Bronchus fibroblast of lung (primary cell): ENCODE measurements around a stretch of chr11.

DNA sequence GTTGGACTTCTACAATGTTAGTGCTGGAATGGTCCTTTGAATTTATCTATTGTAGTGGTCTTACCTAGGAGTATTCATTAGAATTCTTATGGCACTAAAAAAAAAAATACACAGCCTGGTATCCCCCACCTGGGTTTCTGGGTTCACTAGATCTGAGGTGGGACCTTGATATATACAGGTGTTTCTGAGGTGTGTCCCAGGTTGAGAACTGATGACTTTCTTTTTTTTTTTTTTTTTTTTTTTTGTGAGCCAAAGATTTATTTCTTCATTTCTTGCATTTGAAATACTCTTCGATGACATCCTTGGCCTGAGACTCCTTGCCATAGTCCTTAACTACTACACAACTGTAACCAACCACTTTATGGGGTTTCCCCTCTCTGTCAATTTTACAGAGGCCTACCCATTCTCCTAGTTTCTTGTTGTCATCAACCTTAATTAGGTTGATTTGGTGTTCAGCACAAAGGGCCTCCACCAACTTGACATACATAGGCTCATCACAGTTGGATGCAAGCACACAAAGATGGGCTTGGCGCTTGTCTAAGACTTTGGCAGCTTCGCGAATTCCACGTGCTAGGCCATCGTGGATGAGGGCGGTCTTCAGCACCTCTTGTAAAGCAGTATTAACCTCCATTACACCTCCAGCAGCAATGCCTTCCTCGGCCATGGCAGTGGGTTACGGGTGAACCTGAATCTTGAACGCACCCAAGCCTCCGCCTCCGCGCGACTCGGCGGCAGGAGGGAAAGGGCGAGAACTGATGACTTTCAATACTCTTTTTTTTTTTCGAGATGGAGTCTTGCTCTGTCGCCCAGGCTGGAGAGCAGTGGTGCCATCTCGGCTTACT lies 3.0 kb upstream of the RNF169 start:
- RAMPAGE, long total RNA, result no peak

GRCh38 chr11:74859877-74860577 lies 88.9 kb downstream of the XRRA1 start:
- RAMPAGE, long total RNA, result no peak

- RAMPAGE, long total RNA, result no peak
These were observed 47.0 kb downstream of the NEU3 start for GRCh38 chr11:75035675-75036159.

DNA sequence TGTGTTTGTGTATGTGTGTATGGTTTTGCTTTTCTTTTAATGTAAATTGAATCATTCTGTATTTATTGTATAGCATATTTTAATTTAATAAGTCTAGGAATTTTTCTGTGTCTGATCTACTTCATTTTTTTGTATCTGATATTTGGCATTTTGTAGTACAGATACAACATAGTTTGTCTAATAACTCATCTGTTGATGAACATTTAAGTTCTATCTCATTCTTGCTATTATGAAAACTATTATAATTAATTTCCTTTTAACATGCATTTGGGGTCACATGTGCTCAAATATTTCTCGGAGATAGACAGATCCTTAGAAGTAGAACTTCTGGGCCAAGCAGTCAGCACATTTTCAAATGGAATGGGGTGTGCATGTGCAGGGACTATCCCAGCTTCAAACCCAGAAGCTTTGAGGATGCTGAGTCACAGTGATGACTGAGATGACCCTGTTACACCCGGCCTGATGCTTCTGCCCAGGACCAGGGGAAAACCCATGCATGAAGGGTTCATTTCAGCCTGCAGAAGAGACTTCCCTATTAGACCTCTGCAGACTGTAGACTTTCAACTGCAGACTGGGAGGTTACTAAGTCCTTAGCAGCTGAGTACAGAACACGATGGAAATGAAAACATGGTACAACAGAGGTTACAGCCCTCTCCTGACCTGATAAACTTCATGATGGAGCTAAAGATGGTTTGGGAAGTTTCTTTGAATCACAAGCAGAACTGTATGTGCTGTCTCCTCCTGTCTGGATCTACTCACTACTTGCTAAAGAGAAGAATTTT lies 50.7 kb upstream of the SLCO2B1 start:
- RAMPAGE, long total RNA, result no peak

GRCh38 chr11:75265872-75266655 lies 25.5 kb downstream of the TPBGL start:
- RAMPAGE, long total RNA, result no peak

GRCh38 chr11:75572273-75573010 lies 10.4 kb downstream of the SERPINH1 start:
- RAMPAGE, long total RNA, result no peak

GRCh38 chr11:75598959-75599319 lies 36.9 kb downstream of the SERPINH1 start:
- RAMPAGE, long total RNA, result no peak

GRCh38 chr11:75667731-75668484 lies 930 bp downstream of the MAP6 start:
- RAMPAGE, long total RNA, result no peak

DNA sequence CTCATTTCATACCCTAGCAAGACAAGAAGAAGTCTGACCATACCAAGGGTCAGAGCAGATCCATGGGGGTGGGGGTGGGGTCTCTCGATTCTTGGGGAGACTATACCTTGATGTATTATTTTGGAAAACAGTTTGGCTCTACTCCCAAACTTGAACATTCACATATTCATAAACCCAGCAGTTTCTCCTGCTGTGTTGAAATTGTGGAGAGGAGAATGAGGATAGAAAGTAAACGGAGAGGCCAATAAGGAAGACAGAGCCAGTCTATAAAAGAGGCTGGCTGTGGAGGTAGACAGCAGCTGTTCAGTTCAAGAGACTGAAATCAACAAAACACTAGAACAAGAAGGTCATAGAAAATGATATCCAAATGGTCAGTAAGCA lies 2.0 kb upstream of the MOGAT2 start:
- RAMPAGE, long total RNA, result no peak

DNA sequence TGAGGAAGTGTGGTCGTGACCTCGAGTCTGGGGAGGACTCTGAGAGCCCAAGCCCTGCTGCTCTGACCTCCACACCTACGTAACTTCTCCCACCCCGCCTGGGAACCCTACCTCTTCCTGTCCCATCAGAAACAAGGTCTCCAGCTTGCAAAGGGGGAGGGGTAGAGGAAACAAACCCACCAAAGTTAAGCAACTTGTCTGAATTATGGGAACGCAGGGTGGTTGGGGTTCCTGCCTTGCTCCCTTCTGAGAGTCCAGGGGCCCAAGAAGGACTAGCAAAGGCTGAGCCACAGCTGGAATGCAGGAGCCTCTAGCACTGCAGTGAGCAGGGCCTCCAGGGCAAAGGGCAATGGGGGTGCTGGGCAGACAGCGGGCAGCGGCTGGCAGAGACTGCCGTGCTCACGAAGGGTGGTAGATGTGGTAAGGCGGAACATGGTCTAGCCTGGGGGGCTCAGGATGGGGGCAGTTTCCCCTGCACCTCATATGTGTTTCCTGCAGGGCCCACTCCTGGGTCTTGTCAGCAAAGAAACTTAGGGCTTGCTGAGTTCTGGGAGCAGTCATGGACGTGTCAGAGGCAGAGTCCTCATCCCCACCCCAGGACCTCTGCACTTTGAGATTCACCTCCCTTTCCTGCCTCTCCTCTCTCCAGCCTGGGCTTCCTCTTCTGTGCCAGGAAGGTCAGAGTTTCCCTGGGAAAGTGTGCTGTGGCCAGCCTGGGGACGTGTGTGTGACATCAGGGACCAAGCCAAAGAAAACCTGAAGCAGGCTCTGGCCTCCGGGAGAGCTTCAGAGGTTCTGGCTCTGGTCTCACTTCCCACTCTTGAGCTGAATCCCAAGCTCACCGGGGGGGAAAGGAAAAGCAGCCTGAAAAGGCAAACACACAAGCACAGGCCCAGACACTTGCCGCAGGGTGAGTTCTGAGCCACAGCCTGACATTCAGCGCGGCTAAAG lies 4.3 kb downstream of the MOGAT2 start:
- RAMPAGE, long total RNA, result no peak

DNA sequence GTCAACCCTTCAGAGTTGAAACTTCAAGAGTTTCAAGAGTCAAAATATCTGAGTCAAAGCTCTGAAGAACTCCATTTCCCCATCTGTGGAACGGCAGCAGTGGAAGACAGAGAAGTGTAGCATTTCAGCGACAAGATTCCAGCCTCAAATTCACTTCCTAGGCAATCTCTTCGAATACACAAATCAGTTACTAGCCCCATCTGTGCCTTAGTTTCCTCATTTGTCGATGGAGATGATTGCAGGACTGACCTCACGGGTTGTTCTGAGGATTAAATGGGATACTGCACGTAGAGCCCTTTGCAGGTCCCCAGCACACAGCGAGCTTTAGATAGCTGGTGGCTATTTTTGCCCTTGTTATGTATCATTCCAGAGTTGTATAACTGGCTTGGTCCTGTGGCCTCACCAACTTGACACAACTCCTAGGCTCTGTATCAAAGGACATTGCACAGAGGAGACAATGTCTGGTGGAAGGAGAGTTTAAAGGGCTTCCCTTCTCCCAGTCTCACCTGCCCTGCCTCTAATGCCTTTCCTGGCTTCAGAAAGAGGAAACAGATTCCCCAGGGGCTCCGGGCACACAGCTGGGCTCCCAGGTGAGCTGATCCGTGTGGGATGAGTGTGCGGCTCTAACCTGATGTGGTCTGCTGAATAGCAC lies 22.8 kb upstream of the DGAT2 start:
- RAMPAGE, long total RNA, result no peak

DNA sequence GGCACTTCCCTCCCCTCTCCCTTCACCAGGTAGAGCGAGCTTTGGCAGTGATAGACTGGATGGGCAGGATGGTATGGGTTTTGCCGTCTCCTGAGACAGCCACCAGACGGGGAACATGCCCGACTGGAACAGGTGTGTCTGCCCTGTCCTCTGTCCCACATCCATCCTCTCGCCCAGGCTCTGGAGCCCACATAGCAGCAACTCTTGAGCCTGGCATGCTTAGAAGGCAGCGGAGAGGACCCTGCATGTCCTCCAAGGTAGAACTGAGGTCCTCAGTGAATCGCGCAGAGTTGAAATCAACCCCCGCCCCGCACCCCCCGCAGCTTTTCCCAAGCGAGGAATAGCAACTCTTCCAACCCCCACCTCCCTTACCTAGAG lies 788 bp downstream of the DGAT2 start:
- RAMPAGE, long total RNA, result no peak

- RAMPAGE, long total RNA, result no peak
These were observed 57.4 kb downstream of the WNT11 start for GRCh38 chr11:76148954-76149231.

DNA sequence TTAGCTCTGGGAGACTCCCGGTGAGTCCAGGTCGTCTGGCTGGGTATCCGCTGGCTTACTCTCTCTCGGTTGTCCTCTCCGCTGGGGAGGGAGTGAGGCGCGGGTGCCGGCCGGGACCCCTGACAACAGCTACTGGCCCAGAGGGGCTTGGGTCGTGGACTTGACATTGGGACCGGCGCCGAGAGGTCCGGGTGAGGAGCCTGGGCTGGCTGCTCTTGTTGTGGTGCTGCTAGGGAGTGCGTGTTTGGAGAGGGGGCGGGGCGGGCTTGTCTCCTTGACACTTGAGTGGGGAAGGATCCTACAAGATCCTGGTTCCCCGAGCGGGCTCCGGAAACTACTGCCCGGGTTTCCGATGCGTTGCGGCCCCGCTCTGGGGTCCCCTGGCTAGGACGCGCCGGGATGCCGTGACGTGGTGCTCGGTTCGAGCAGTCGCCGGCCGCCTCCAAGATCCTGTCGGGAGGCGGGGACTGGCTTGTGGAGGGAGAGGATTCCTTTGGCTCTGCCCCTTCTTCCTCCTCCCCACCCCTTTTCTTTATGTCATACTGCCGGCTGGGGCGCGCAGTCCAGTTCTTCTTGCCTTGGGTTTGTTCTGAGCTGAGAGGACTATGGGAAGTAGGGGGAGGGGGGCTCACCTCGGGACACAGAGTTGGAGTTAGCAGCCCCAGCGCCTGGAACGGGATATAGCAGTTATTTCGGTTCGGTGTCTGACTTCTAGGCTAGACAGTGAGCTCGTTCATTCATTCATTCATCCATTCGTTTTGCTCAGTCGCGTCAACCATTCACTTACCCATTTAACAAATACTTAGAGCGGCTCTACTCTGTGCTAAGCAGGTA lies 720 bp downstream of the EMSY start:
- RAMPAGE, long total RNA, result no peak

- RAMPAGE, long total RNA, result no peak
These were observed 37.6 kb downstream of the EMSY start for GRCh38 chr11:76482329-76482892.

- RAMPAGE, long total RNA, result no peak
These were observed 28.3 kb downstream of the LRRC32 start for GRCh38 chr11:76642168-76642743.

GRCh38 chr11:76781142-76781606 lies 2.0 kb upstream of the TSKU start:
- RAMPAGE, long total RNA, result no peak

GRCh38 chr11:76792818-76793398 lies 9.8 kb downstream of the TSKU start:
- RAMPAGE, long total RNA, result no peak

- RAMPAGE, long total RNA, result no peak
These were observed 2.4 kb downstream of the ACER3 start for GRCh38 chr11:76863070-76863549.

- RAMPAGE, long total RNA, result no peak
These were observed 59.4 kb downstream of the ACER3 start for GRCh38 chr11:76919825-76920756.